Camera-type eye (tissue), 1 donor: ENCODE measurements around a stretch of chr14.

- RAMPAGE, long total RNA: no peak
These were observed 473 bp upstream of the ZFP36L1 start for GRCh38 chr14:68793315-68793765.

GRCh38 chr14:68815746-68816279 is 22.9 kb upstream of the ZFP36L1 start:
- RAMPAGE, long total RNA: no peak

GRCh38 chr14:68880799-68881142 is 87.9 kb upstream of the ZFP36L1 start:
- RAMPAGE, long total RNA: no peak

DNA sequence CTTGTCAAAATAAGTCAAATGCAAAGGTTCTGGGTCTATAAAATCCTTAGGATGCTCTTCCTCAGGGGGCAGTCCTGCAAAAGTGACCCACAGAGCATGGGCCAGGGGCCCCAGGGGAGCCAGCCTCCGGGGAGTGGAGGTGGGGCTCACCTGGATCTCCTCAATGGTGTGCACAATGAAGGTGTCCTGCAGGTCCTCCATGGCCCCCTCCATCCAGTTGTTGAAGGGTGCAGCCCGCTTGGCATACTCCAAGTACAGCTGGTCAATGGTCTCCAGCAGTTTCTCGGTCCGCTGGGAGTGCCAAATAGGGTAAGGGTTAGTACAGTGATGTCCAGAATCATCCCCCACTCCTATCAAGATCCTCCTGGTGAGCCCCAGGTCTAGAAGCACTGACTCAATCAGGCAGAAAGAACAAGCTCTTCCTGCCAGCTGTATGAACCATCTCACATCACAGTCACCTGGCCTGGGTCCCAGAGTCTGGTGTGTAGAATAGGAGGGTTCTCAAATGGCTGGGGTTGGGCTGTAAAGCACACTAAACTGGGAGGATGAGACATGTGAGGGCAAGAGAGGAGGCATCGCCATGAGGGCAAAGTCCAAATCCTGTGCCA is 91.3 kb upstream of the ZFP36L1 start:
- RAMPAGE, long total RNA: no peak

- RAMPAGE, long total RNA: no peak
These were observed 50.6 kb downstream of the ACTN1 start for GRCh38 chr14:68928263-68929176.

- RAMPAGE, long total RNA: no peak
These were observed 43.1 kb downstream of the ACTN1 start for GRCh38 chr14:68935619-68936755.

- RAMPAGE, long total RNA: no peak
These were observed 30.3 kb downstream of the ACTN1 start for GRCh38 chr14:68948674-68949255.

DNA sequence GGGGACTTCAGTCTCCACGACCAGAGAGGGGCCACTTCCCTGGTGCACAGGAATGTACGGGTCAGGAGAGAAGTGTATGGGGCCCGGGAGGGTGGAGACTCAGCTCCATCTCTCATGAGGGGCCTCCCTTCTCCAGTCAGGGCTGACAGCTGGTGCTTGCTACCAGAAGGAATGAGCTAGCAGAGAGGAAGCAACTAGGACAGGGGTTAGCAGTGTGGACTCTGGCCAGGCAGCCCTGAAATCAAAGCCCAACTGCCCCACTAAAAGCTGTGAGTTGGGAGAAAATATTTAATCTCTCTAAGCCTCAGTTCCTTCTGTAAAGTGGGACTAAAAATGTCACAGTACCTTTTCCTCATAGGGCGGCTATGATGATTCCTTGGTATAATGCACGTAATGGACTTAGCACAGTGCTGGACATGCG is 14.7 kb downstream of the ACTN1 start:
- RAMPAGE, long total RNA: no peak

- RAMPAGE, long total RNA: no peak
These were observed 495 bp upstream of the ACTN1 start for GRCh38 chr14:68979416-68980177.

- RAMPAGE, long total RNA: no peak
These were observed 59.3 kb upstream of the ACTN1 start for GRCh38 chr14:69038276-69038943.

DNA sequence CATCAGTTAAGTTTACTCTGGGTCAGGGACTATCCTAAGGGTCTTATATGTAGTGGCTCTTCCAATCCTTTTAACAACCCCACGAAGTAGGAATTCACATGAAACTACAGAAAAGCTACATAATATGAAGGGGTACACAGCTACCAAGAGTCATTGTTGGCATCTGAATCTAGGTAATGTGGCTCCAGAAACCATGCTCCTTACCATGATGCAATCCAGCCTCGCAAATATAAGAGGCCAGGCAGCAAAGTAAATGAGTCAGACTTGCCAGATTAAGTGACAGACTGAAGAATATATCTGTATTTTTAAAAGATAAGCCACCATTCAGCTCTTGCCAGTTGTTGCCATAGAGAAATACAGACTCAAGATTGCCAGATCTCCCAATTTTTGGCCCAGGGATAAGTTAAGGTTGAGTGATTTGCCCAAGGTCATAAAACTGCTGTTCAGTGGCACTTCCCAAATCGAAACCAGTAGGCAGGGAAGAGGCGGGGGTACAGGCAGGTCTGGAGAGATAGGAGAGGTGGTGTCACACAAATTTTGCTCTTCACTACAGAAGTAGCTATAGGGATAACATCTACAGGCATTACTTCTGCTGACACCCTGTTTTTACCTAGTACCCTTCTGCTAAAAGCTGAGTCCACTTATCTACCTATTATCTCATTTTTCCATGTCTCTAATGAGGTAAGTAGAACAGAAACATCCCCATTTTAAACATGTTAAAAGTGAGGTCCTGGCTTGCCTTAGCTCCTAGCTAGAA is 19.7 kb downstream of the DCAF5 start:
- RAMPAGE, long total RNA: no peak

GRCh38 chr14:69247497-69247833 is 12.5 kb upstream of the GALNT16 start:
- RAMPAGE, long total RNA: no peak

- RAMPAGE, long total RNA: no peak
These were observed 42.4 kb upstream of the PLEKHD1 start for GRCh38 chr14:69442001-69442563.

- RAMPAGE, long total RNA: no peak
These were observed 15.2 kb downstream of the CCDC177 start for GRCh38 chr14:69559417-69560012.

DNA sequence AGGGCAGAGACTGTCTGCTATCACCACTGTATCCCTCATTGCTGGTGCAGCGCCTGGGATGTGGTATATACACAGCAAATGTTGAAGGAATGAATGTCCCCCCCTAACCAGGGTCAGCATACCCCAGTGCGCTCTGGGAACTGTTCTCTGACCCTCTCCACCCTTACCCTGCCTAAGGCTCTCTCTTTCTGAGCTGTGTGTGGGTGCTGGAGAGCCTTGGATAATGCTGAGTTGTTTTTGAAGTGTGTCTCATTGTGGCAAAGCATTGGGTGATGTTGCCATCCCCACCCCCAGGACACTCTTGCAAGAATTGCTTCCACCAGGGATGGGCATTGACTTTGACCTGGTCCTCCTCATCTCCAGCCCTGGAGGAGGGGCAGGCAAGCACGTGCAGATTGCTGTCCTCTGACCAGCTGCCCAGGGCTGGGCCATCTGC is 26.0 kb downstream of the SUSD6 start:
- RAMPAGE, long total RNA: no peak

DNA sequence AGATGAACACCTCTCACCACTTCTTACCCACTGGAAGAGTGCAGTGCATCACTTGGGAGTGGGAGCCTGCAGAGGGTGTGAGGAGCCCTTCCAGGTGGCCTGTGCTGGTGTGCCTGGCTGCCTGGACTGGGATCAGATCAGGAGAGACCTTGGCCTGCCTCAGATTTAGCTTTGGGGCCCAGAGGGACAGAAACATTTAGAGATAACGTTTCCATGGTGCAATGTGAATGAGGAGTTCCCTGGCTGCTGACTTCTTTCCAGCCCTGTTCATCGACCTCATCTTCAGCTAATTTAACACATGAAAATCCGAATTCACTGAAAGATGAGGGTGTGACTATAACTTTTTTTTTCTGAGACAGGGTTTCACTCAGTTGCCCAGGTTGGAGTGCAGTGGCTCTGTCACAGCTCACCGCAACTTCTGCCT is 53.5 kb downstream of the SUSD6 start:
- RAMPAGE, long total RNA: no peak

- RAMPAGE, long total RNA: no peak
These were observed 50.7 kb upstream of the SRSF5 start for GRCh38 chr14:69716052-69716733.

- RAMPAGE, long total RNA: no peak
These were observed 29.1 kb upstream of the SMOC1 start for GRCh38 chr14:69849954-69850712.

- RAMPAGE, long total RNA: no peak
These were observed 63.3 kb downstream of the SMOC1 start for GRCh38 chr14:69942341-69943114.

DNA sequence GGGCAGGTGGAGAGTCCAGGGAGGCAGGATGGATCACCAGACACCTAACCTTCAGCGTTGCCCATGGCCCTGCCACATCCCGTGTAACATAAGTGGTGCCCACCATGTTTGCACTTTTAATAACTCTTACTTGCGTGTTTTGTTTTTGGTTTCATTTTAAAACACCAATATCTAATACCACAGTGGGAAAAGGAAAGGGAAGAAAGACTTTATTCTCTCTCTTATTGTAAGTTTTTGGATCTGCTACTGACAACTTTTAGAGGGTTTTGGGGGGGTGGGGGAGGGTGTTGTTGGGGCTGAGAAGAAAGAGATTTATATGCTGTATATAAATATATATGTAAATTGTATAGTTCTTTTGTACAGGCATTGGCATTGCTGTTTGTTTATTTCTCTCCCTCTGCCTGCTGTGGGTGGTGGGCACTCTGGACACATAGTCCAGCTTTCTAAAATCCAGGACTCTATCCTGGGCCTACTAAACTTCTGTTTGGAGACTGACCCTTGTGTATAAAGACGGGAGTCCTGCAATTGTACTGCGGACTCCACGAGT is 151.1 kb downstream of the SMOC1 start:
- RAMPAGE, long total RNA: no peak